Gastrocnemius medialis (tissue), 3 donors: ENCODE measurements around a stretch of chr20.

DNA sequence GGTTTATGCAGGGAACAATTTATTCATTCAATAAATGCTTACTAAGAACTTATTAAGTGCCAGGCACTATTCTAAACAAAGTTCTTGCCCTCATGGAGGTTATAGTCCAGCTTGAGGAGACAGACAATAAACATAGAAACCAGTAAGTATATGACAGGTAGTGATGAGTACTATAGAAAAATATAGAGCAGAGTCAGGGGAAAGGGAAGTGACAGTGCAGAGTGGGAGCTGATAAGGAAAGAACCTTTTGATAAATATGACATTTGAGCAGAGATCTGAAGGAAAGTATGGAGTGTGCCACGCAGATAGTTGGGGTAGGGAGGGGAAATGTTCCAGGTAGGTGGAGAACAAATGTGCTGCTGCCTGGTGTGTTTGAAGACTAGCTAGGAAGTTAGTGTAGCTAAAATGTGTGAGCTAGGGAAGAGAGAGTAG is 12.1 kb downstream of the ACSS2 start:
- PRO-cap, result no peak
- RAMPAGE, long total RNA, 3 experiments, result no peak in any of the 3 experiments

DNA sequence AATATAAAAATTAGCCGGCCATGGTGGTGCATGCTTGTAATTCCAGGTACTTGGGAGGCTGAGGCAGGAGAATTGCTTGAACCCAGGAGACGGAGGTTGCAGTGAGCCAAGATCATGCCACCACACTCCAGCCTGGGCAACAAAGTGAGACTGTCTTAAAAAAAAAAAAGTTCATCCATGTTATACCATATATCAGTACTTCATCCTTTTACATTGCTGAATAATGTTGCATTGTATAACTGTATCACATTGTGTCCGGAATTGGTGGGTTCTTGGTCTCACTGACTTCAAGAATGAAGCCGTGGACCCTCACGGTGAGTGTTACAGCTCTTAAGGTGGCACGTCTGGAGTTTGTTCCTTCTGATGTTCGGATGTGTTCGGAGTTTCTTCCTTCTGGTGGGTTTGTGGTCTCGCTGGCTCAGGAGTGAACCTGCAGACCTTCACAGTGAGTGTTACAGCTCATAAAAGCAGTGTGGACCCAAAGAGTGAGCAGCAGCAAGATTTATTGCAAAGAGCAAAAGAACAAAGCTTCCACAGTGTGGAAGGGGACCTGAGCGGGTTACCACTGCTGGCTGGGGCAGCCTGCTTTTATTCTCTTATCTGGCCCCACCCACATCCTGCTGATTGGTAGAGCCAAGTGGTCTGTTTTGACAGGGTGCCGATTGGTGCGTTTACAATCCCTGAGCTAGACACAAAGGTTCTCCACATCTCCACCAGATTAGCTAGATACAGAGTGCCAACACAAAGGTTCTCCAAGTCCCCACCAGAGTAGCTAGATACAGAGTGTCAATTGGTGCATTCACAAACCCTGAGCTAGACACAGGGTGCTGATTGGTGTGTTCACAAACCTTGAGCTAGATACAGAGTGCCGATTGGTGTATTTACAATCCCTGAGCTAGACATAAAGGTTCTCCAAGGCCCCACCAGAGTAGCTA is 21.5 kb downstream of the ACSS2 start:
- PRO-cap, result no peak
- RAMPAGE, long total RNA, 3 experiments, result no peak in any of the 3 experiments

DNA sequence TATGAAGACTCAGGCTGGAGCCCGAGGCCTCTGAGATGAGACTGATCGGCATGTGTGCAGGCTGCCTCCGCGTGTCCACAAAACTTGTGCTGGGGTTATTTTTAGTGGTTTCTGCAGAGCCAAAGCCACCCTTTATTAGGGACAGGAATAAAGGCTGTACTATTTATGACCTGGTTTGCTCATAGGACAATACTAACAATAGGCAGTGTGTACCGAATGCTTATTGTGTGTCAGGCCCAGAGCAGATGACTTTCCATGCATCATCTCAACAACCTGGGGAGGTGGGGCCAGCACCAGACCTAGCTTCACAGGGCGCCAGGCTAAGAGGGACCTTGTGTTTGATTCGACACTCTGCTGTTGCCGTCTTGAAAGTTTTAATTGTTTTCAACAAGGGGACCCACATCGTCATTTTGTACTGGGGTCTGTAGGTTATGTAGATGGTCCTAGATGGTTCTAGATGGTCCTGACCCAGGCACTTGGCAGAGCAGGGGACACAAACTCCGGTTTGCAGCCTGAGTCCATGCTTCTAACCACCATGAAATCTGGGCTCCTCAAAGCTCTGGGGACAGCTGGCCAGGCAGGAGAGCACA is 22.8 kb downstream of the MYH7B start:
- PRO-cap, result bidirectional peak, plus-strand start at position 308 of the sequence, minus-strand start at position 56 of the sequence
- RAMPAGE, long total RNA, 3 experiments, result no peak in any of the 3 experiments

- PRO-cap, result no peak
- RAMPAGE, long total RNA, 3 experiments, result no peak in any of the 3 experiments
Measured at GRCh38 chr20:35276012-35276546, 1.8 kb downstream of the MMP24OS start.

DNA sequence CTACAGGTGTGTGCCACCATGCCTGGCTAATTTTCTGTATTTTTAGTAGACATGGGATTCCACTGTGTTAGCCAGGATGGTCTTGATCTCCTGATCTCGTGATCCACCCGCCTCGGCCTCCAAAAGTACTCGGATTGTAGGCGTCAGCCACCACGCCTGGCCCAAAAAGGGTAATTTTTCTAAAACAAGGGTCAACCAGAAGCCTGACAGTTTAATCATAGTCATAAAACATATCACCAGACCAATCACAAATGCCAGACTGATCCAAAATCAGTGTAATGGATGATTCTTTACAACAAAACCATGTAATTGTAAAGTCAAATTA is 15.8 kb downstream of the RBM39 start:
- PRO-cap, result no peak
- RAMPAGE, long total RNA, 3 experiments, result no peak in any of the 3 experiments

- PRO-cap, result no peak
- RAMPAGE, long total RNA, 3 experiments, result no peak in any of the 3 experiments
Measured at GRCh38 chr20:35740436-35740753, 1.7 kb downstream of the RBM39 start.

GRCh38 chr20:35768825-35769748 is 2.7 kb upstream of the PHF20 start:
- PRO-cap, result bidirectional peak, plus-strand start at chr20:35769292, minus-strand start at chr20:35769157
- RAMPAGE, long total RNA, 3 experiments, result no peak in any of the 3 experiments

GRCh38 chr20:35819206-35819512 is 47.3 kb downstream of the PHF20 start:
- PRO-cap, result no peak
- RAMPAGE, long total RNA, 3 experiments, result no peak in any of the 3 experiments

DNA sequence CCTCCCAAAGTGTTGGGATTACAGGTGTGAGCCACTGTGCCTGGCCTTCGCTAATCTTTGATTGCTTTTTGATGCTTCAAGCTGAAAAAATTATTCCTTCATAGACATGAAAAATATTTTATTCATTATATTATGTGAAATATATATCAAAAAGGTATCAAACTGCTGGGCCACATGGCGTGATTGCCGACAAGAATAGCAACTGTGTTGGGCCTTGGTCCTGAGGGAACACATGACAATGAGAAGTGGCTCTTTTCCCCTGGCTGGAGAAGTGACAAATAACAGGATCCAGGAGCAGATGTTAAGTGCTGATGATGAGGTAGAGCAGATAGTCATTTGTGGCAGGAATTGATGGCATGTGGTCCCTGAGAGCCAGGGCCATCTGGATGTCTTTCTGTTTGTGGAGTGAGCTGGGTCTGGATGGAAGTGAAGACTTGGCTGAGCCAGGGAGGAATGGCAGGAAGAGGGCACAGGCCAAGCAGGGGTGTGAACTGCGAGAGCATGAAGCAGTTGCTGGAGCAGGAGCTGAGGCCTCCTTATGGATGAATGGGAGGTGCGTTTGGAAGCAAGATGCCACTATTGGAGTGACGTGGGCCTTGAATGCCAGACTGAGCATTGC is 67.8 kb downstream of the SCAND1 start:
- PRO-cap, result no peak
- RAMPAGE, long total RNA, 3 experiments, result no peak in any of the 3 experiments

- PRO-cap, result no peak
- RAMPAGE, long total RNA, 3 experiments, result no peak in any of the 3 experiments
Measured at GRCh38 chr20:36083384-36083583, 71.3 kb upstream of the EPB41L1 start.

GRCh38 chr20:36182834-36183720 is 28.5 kb downstream of the EPB41L1 start:
- PRO-cap, result no peak
- RAMPAGE, long total RNA, 3 experiments, result no peak in any of the 3 experiments

GRCh38 chr20:36255889-36256405 is 19.7 kb downstream of the AAR2 start:
- PRO-cap, result no peak
- RAMPAGE, long total RNA, 3 experiments, result no peak in any of the 3 experiments

DNA sequence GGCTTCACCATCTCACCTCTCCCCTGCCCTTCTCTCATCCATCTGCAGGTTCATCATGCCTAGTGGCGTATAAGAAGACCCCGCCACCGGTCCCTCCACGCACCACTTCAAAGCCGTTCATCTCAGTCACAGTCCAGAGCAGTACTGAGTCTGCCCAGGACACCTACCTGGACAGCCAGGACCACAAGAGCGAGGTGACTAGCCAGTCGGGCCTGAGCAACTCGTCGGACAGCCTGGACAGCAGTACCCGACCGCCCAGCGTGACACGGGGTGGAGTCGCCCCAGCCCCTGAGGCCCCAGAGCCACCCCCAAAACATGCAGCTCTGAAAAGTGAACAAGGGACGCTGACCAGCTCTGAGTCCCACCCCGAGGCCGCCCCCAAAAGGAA is 44.7 kb upstream of the MYL9 start:
- PRO-cap, result no peak
- RAMPAGE, long total RNA, 3 experiments, result no peak in any of the 3 experiments

DNA sequence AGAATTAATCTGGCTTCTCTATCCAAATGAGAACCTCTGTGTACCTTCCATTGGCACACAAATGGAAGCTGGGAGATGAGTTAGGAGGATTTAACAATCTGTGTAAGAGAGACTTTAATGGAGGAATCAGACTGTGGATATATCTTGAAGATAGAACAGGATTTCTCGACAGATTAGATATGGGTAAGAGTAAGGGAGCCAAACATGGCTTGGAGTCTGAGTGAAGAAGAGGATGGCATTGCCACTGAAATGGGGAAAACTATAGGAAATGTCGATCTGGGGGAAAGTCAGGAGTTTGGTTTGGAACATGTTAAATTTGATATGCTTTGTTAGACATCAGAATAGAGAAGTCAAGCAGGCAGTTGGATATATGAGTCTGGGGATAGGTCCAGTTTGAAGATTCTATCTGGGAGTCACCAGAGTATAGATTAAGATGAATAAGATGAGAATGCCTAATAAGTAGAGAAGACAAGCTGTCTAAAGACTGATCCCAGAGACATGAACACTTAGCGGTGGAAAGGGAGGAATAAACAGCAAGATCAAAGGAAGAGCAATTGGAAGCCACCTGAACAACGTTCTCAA is 27.6 kb upstream of the MYL9 start:
- PRO-cap, result no peak
- RAMPAGE, long total RNA, 3 experiments, result no peak in any of the 3 experiments

DNA sequence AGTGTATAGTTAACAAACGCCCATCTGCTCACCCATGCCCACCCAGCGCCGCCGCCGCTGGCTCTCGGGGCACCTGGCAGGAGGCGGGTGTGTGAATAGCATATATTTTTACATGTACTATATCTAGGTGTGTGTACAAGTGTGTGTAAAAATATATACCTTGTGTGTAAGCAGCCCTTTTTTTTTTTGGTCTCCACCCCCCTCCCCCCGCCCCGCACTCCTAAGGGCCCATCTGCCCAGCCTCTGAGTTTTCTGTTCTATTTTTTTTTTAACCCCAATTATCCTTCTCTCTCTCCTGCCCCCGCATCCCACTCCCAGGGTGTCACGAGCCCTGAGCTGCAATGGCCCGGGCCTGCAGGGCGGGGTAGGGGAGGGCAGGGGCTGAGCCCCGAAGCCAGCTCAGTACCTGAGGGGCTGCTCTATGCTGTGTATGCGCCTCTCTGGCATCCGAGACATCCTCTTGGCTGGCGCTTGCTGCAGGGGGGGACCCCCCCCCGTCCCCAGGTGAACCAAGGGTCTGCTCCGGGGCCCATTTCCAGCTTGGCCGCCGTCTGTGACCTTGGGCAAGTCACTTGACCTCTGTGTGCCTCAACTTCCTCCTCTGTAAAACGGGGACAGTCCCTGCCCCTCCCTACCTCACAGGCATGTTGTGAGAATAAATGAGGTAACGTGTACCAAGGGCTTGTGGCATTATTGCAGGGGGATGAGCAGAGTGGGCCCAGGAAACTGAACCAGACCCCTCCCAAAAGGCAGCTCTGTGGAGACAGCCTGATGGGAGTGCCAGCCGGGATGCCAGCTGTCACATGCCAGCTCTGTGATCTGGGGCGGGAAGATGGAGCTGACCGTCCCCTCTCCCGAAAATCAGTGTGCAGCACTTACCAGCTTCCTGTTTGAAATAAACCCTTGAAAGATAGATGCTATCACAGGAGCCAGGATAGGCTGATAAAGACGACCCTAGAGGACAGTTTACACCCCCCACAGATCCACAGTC is 13.1 kb upstream of the MYL9 start:
- PRO-cap, result no peak
- RAMPAGE, long total RNA, 3 experiments, result no peak in any of the 3 experiments

- PRO-cap, result no peak
- RAMPAGE, long total RNA, 3 experiments, result no peak in any of the 3 experiments
Measured at GRCh38 chr20:36585091-36586251, 12.1 kb downstream of the TGIF2 start.

DNA sequence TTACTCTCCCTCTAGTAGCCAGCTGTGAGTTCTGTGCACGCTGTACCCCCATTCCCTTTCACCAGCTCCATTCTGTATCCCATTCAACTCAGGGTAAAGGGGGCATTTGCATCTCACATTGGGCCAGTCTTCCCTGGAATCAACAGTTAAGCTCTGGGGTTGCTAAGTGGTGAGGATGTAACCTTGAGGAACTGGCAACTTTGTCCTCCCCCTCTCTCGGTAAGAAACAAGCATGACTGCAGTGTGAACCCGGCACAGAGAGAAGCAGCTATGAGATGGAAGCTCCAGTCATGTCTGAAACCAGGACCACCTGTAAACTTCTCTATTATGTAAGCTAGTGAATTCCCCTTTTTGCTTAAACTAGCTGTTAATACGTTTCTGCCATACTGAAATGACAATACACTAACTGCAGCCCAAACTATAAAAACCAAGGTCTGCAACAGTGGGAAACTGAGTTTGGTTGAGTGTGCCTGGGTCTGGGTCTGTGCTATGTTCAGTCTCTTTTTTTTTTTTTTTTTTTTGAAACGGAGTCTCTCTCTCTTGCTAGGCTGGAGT is 11.5 kb upstream of the RAB5IF start:
- PRO-cap, result no peak
- RAMPAGE, long total RNA, 3 experiments, result no peak in any of the 3 experiments

GRCh38 chr20:36677093-36677923 is 31.3 kb upstream of the SLA2 start:
- PRO-cap, result no peak
- RAMPAGE, long total RNA, 3 experiments, result no peak in any of the 3 experiments

DNA sequence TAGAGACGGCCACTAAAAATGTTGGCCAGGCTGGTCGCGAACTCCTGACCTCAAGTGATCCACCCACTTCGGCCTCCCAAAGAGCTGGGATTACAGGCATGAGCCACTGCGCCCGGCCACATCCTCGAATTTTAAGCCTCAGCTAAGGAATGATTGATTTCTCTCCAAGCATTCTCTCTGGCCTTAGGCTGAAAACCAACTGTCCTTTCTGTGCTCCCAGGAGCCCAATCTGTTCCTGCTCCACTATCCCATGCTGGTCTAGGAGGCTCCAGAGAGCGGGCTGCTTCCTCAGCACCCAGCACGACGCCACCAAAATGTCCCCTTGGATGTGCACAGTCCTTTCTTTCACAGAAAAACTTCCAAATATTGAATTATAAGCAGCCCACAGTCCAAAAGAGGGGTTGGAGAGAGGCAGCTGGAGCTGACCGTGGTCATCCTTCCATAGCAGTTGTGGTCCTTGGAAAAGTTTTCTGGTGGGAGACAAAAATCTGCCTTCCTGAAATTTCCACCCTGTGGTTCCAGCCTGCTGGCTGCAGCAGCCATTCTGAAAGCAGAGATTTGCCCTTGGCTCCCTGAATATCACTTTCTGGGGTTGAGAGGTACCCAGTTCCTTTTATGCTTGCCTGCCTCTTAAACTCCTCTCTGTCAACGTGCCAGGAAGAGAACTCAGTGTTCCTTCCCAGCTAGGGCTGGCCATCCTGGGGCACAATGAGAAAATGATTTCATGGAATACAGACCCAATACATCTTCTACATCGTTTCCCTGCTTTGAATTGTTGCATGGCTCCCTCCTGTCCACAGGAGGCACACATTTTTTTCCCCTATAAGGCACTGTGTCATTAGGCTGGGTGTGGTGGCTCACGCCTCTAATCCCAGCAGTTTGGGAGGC is 1.4 kb upstream of the DSN1 start:
- PRO-cap, result no peak
- RAMPAGE, long total RNA, 3 experiments, result no peak in any of the 3 experiments

GRCh38 chr20:36844943-36845649 is 18.2 kb downstream of the SOGA1 start:
- PRO-cap, result no peak
- RAMPAGE, long total RNA, 3 experiments, result no peak in any of the 3 experiments